Islet of Langerhans (tissue), 1 donor: ENCODE results near the genes CRHR1 and ARL17A.

DNA sequence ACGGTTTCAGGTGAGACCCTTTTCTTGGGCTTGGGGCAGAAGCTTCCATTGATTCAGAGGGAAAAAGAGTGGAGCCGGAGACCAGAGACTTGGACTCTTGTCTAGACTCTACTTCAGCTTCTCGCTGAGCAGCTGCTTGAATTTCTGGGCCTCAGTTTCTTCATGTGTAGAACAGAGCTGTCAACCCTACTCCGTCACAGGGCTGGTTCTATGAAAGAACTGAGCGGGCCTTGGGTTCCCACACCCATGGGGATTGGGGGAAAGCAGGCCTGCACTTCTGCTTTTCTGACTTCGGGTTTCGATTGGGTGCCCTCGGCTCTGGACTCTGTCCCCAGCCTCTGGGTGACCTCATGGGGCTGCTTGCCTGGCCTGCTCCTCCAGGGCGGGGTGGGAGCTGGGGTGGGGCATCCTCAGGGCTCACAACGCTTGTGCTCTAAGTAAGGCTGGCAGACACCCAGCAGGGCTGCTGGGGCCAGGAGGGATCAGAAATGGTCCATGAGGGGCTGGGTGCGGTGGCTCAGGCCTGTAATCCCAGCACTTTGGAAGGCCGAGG, 19.3 kb downstream of the ARHGAP27 start:
- RRBS, result no CpG with 5 or more reads among the region's 12 CpGs

DNA sequence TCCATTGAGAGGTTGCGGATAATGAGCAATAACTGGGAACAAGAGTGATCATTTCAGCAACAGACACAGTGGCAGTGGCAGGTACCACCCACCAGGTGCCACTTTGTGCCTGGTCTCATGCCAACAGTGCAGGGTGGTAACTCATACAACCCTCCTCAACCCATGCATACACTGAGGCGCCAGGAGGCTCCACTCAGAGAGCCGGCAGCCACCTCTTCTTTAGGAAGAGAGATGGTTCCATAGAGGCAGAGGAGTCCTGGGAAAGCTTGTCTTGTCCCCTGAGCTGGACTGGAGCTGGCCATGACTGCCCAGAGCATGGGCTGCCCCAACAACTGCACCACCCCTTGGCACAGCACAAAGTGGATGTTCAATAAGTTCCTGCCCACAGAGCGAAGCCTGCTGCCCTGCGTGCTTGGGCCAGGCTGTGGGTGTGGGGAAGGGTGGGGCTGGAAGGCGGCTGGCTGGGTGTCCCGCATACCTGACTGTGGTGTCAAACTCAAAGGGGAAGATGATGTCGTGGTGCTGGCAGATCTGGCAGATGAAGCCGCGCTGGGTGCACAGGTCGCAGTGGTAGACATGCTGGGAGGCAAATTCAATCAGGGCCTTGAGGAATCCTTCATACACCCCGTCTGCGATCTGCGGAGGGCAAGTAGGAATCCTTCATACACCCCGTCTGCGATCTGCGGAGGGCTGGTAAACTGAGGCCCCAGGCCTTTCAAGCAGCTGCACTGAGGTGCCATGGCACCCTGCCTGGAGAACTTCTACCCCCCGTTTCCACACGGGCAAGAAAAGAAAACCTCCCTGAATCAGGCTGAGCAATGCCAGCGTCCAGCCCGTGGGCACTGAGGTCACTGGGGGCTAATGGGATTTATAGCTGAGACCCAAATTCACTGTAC, 6.6 kb upstream of the ARHGAP27 start:
- RRBS, result no CpG with 5 or more reads among the region's 21 CpGs

- RRBS, result no CpG with 5 or more reads among the region's 23 CpGs
Measured at GRCh38 chr17:45453768-45454229, 21.1 kb upstream of the ARHGAP27 start.

- RRBS, result no CpG with 5 or more reads among the region's 12 CpGs
Measured at GRCh38 chr17:45477783-45478424, 12.6 kb downstream of the PLEKHM1 start.

- RRBS, result 4% methylated on average over 44 of the region's 117 CpGs
Measured at GRCh38 chr17:45783242-45784475, at the start of gene CRHR1. CRHR1 (plus strand) TSS chr17:45784320.

- RRBS, result no CpG with 5 or more reads among the region's 8 CpGs
Measured at GRCh38 chr17:45902841-45903309, 8.5 kb downstream of the MAPT start.

DNA sequence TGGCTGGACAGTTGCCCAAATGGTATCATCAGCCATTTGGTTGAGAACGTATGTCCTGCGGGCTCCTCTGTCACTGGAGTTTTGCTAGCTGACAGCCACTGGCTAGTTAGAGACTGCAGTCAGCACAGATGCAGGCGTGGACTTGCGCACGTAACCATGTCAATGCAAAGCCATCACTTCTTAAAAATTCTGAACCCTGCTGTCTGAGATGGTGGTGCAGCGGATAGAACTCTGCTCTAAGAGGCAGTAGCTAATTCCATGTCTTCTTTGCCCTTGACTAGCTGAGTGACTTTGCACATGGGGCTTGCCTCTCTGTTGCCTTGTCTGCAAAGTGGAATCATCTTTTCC, 40.1 kb downstream of the MAPT start:
- RRBS, result no CpG with 5 or more reads among the region's 6 CpGs

- RRBS, result no CpG with 5 or more reads among the region's 14 CpGs
Measured at GRCh38 chr17:45942059-45942849, 47.9 kb downstream of the MAPT start.

DNA sequence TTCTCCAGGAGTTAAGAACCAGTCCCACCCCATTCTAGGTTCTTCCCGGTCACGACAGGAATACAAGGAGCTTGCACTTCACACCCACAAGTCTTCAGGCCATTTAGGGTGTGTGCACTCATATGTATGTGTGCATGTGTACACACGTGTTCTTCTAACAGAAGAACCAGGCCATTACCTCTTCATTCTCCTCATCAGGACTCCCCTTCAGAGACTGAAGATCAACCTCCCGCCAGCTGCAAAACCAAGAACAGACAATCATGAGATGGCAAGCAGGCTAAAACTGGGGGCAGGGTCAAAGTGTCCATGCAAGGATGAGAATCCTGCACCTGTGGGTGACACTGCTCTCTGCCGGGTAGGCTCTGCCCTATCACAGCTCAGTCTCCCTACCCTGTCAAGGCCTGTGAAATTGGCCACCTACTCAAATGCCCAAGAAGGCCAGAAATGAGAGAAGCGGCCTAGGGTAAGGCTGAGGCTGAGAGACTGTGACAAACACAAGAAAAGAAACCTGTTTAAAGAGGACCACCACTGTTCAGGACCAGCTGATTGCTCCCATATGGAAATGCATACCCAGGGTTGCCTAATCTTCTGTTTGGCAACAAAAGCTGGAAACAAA, 34.3 kb downstream of the STH start:
- RRBS, result no CpG with 5 or more reads among the region's 6 CpGs

DNA sequence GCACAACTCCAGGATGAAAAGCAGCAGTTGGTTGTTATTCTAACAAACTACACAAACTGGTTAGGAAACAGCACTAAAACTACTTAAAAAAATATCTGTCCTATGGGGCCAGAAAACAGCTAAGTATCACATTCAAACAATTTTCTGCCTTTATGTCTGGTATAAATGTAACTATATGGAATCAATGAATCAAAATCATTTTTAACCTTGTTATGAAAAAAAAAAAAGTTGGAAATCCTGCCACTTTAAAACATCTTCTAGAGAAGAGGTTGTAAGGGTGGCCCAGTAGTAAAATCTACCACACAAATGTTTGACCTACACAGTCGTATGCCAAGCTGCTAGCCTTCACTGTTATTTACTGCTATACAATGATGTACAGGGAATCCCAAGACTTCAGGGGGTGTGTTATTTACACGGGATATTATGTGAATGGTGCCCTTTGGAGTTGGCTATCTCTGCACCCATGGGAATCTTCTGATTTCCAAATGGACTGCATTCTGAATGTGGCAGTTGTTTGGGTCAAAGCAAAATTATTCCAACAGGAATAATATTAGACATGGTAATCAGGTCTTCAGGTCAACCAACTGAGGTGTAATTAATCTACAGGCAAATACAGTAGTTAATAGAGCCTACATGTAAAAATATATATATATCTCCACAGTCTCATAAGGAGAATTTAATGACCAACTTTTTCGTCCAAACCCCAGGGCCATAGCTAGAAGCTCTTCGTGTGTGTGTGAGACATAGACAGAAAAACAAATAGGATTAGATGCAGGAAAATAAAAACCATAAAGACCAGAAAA, 46.0 kb downstream of the STH start:
- RRBS, result no CpG with 5 or more reads among the region's 4 CpGs

GRCh38 chr17:46047534-46047953, 48.5 kb downstream of the STH start:
- RRBS, result no CpG with 5 or more reads among the region's 5 CpGs

- RRBS, result no CpG with 5 or more reads among the region's 2 CpGs
Measured at GRCh38 chr17:46072971-46073435, 74.0 kb downstream of the STH start.

DNA sequence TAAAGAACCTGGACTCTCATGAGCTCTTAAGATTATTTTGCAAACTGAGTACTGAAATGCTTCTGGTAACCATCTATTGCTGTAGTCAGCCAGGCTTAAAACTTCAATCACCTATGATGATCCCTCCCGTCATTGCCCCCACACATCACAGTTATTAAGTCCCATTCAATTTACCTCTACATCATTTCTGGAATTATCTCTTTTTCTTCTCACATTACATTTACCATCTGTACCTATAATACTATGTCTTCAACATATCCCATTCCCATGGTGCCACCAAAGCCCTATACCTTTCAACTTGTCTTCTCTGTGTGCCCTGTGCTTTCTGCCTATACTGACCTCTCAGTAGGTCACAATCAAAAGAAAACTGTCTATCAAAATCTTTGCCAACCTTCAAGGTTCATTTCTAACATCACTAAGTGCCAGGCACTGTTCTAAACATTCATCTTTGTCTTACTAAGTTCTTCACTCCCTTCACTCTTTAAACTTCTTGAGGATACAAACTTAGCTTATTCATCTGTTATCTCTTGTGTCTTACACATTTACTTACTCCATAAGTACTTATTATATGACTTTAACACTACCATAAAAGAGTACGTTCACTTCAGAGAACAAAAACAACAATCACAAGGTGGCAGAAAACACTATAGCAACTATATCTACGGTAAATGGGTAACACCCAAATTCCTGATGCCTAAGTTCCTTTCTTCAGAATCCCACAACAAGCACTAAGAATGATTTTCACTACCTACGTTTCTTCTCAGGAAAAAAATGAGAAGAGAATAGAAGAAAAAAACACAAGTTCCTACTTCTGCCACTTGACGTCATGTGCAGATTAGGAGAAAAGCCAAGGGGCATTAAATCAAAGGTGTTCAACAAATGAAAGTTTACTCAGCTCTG, 29.4 kb downstream of the KANSL1 start:
- RRBS, result no CpG with 5 or more reads among the region's 5 CpGs

- RRBS, result no CpG with 5 or more reads among the region's 3 CpGs
Measured at GRCh38 chr17:46173219-46173782, 19.9 kb downstream of the KANSL1 start.

DNA sequence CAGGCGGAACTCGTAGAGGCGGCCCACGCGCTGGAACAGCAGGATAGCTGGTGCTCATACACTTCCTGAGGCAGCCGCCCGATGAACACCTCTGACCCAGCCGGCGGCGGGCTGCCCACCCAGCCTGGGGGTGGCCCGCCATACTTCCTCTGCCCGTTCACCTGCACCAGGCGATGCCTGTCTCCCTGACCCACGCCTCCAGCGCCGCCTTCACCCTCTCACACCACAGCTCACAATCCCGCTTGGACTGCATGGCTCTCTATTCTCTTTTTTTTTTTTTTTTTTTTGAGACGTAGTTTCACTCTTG, 34.6 kb upstream of the LRRC37A start:
- RRBS, result no CpG with 5 or more reads among the region's 18 CpGs

DNA sequence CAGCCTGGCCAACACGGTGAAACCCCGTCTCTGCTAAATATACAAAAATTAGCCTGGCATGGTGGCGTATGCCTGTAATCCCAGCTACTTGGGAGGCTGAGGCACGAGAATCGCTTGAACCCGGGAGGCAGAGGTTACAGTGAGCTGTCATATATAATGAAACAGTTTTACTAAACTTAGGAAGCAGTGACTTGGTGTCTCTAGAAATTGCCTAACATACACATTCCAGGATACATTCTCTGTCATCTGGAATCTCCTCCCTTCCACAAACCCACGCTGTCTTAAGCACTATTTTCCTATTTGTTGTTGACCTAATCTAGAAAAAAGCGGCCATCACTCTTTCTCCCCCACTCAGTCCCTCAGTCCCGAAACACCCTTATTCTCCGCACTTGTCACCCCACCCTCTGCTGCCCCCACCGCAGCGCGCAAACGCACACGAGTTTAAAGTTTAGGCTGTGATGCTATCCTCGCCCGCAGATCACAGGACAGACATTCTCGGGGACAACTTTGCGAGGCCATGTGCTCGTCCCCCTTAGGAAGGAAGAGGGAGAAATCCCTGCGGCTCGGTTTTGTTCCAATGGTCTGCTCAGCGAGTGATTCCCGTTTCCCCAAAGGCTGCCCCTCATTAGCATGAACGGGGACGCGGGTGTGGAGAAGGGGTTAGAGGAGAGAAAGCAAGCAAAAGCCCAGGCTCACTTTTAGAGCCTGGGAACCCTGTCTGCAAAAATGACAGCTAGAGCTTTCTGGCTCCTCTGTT, 28.9 kb upstream of the LRRC37A start:
- RRBS, result no CpG with 5 or more reads among the region's 27 CpGs

- RRBS, result no CpG with 5 or more reads among the region's 15 CpGs
Measured at GRCh38 chr17:46579533-46579816, at the start of gene ARL17A. ARL17A (minus strand) TSS chr17:46579691.

- RRBS, result 36% methylated on average over 3 of the region's 14 CpGs
Measured at GRCh38 chr17:46770636-46770997, 47.9 kb downstream of the WNT3 start.

- RRBS, result 5% methylated on average over 48 of the region's 121 CpGs
Measured at GRCh38 chr17:46771688-46772641, 46.5 kb downstream of the WNT3 start.

- RRBS, result no CpG with 5 or more reads among the region's 16 CpGs
Measured at GRCh38 chr17:46862926-46863506, 11.6 kb downstream of the WNT9B start.